Left lung (tissue), 1 donor: ENCODE data around the genes GRK4 and STX18.

DNA sequence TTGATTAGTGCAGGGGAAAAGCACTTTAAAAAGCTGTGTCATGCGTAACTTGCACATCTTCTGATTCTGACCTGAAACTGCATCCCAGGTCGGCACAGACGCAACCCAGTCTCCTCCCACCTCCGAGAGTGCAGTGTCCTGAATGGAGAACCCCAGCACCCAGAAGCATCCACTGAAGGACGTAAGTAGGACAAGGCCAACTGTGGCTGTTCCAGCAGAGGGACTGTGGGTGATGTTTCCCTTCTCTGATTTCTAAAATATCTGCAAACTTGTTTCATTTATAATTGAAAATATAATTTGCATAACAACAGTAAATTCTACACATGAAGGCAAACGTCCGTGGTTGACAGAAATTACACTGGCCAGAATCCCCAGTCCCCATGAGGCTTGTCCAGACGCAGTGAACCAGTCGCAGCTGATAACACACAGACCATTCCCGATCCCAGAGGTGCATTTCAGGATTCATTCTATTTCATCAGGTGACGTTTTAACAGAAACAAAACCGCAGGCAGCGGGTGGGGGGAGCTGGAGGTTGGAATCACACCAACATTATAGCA lies 3.1 kb upstream of the MFSD10 start:
- PRO-cap: bidirectional peak, plus-strand start at position 335 of the sequence, minus-strand start at position 127 of the sequence

DNA sequence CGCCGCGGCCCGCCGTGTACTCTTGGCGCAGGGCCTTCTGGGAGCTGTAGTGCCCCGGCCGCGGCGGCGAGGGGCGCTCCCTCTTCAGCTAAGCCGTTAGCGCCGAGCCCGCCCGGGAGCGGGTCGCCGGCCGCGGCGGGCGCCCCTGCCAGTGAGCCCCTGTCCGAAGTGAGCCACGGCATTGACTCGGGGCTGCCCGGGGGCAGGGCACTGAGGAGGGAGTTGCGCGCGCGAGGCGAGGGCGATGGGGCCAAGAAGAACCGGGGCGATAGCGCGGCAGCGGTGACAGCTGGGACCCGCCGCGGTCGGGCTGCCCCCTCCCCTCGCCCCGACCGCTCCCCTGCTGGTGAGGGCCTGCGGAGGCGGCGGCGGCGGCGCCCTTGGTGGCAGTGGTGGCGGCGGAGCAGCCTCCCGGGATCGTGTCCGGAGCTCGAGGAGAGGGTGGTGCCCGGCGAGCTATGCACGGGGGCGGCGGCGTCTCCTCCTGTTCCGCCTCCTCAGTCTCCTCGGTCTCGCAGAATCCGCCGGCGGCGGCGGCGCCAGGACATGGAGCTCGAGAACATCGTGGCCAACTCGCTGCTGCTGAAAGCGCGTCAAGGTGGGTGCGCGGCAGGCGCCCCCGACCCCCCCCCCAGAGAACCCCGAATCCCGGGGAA lies at the start of gene GRK4:
GRK4 (plus strand) TSS at position 47 of the 656 bp plus-strand sequence.
- PRO-cap: bidirectional peak, plus-strand start at position 47 of the sequence, minus-strand start outside the sequence; bidirectional peak, plus-strand start at position 517 of the sequence, minus-strand start at position 424 of the sequence

DNA sequence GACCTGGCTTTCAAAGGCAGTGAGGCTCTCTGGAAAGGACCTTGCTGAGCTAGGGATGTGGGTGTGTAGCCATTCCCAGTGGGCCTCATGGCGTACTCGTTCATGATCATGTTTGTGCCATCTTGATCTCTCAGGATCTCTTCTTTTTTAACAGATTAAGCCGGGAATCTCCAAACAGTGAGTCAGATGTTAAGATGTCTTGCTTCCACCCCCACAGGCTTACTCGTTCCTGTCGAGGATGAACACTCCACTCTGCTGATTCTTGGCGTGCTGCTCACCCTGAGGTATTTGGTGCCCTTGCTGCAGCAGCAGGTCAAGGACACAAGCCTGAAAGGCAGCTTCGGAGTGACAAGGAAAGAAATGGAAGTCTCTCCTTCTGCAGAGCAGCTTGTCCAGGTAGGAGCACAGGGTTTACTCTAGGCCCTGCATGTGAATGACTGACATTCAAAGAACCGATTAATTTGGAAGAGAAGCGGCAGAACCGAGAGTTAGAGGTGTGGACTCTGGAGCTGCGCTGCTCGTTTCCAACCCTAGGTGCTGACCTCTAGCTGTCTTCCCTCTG lies 41.5 kb downstream of the HTT start:
- PRO-cap: no peak

DNA sequence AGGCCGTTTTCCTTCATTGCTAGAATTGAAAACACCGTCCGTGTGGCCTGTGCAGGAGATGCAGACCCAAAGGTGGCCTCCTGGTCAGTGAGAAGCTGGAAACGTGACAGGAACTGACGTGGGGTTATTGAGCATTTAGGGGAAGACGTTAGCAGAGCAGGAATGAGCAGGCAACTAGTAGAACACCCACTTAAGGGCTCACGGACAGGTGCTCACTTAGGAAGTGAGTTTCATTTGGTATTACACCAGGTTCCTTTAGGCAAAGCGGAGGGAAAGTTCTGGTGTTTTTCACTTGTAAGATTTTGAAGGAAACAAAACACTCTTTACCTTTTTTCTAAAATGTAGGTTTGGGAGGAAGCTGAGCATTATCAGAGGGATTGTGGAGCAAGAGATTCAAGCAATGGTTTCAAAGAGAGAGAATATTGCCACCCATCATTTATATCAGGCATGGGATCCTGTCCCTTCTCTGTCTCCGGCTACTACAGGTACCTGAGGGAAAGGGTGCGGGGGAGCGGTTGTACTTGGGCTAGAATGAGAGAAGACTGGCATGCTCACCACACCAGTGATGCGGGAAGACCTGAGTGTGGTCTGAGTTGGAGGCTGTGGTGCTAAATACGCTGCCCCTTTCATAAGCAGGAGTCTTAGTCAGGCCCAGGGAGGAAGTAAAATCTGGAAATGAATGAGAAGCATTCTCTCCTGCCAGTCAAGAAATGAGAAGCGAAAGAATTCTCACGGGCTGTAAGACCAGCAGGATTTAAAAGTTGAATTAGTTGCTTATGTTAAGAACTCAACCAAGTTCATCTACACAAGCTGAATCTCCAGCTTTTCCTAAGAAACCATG lies 25.1 kb upstream of the MSANTD1 start:
- PRO-cap: no peak

DNA sequence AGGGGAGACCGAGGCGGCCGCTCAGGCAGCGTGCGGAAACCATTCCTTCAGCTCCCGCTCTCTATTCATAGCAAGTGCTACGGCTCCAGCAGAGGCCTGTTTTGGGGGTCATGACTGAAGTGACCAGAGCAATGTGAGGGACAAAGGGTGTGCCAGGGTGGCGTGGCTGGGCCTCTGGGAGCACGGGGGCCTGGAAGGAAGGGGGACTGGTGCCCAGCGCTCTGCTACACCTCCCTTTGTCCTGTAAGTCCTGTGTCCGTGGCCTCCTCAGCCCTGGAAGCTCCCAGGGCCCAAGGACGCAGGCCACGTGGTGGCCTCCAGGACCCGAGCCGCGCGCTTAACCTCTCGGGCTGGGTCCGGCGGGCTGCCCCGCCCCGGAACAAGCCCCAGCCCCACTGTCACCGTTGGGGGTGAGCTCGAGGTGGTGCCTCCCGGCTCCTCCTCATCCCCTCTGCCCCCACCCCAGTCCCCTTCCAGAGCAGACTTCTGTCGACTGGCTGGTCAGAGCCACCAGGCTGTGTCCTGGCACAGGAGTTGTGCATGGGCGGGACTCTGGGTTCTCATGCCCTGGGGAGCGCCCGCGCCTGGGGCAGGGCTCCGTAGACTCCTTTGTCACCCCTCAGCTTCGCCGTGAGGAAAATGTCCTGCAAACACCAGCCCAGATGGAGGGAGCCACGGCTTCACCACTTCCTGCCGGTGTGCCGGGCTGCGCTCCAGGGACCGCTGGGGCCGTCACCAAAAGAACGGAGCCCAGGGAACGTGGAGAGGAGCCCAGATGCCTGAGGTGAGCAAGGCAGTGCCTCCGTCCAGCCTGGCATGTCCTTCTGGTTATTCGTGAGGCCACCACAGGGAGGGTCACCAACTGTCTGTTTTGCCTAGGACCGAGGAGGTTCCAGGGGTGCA lies 7.3 kb upstream of the RGS12 start:
- PRO-cap: no peak

GRCh38 chr4:3299326-3299977 lies 6.6 kb downstream of the RGS12 start:
- PRO-cap: no peak

GRCh38 chr4:3372834-3373338 lies 68.9 kb upstream of the HGFAC start:
- PRO-cap: bidirectional peak, plus-strand start at chr4:3373238, minus-strand start at chr4:3373038

- PRO-cap: no peak
Measured at GRCh38 chr4:3466310-3466924, 3.3 kb downstream of the DOK7 start.

DNA sequence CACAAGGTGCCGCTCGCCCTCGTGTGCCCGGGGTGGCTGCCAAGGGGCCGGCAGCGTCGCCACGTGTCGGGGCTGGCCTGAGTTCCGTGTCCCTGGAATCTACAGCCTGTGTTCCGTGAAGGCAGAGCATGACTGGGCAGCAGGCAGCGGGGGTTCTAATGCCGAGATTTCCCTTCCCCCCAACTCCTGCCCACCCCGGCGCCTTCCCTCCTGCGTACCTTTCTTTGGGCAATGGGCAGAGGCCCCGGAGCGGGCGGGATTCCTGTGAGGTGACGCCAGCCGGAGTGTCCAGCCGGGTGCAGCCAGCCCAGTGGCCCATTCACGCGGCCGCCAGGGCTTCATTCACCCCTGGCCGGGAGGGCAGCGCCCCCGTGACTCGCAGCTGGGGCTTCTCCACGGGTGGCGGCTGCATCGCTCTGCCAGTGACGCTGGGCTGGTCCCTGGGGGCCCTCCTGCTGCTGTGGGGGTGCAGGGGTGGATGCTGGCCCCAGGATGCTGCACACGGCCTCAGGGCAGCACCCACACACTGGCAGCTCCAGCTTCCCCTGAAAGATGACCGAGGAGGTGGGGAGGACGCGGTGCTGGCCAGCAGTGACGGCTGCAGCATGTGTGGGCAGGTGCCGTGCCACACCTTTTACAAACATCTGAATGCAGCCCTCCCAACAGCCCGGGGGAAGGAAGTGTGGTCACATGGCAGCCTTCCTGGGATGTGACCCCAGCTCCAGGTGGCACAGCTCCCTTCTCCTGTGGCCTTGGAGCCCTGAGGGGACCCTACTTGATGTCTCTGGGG lies 21.3 kb downstream of the DOK7 start:
- PRO-cap: no peak

- PRO-cap: no peak
Measured at GRCh38 chr4:3631601-3632369, 99.6 kb upstream of the LRPAP1 start.

DNA sequence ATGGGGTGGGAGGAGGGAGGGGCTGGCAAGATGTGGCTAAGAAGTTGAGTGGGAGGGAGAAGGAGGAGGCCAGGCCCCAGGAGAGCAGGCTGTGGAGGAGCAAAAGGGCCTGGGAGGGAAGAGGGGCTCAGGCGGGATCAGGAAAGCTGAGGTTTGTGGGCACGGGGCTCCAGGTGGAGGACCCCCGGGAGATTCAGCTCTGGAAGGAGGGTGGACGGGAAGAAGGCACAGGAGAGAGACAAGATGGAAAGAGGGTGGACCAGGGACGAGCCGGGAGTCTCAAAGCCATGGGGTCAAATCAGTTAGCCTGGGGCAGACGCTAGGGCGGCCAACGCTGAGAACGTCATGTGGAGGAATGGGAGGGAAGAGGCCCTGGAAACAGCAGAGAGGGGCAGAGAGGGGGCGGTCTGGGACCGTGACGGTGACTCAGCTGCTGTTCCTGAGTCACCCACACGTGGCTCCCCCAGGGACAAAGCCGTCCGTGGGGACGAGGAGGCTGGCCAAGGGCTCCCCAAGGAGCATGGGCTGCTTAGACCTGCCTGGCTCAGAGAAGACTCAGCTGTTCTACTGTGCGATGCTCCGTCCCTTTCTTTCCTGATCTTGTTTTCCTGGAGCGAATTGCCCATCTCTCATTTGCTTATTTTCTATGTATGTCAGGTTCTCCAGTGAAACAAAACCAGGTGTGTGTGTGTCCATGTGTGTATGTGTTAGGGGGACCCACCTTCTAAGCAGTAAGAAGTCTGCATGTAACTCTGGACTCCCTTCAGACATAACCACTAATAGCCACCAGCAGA lies 108.3 kb upstream of the LRPAP1 start:
- PRO-cap: no peak

GRCh38 chr4:3657591-3658274 lies 108.5 kb upstream of the ADRA2C start:
- PRO-cap: no peak

DNA sequence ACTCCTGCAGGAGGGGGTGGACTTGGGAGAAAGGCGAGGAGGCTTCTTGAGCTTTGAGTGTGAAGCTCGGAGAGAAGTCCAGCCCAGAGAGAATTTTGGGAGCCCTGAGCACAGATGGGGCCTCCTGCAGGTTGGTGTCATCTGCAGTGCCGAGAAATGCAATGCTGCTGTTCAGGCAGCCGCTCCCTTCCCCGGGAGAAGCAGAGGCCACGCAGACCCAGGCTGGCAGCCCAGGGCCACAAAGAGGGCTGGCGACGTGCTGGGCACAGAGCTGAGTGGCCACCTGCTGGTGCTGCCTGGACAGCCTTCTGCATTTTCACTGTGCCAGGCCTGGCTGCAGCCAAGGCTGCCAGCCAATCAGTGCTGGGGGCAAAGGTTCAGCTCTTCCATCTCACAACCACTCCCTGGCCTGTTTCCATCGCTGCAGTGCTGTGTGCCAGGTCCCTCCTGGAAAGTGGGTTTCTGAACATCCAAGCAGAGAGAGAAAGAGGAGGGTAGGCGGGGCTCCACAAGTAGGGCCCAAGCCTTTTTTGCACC lies 20.0 kb downstream of the ADRA2C start:
- PRO-cap: no peak

- PRO-cap: unidirectional peak, plus-strand start at chr4:3938969
Measured at GRCh38 chr4:3938916-3939186, 172.7 kb downstream of the ADRA2C start.

DNA sequence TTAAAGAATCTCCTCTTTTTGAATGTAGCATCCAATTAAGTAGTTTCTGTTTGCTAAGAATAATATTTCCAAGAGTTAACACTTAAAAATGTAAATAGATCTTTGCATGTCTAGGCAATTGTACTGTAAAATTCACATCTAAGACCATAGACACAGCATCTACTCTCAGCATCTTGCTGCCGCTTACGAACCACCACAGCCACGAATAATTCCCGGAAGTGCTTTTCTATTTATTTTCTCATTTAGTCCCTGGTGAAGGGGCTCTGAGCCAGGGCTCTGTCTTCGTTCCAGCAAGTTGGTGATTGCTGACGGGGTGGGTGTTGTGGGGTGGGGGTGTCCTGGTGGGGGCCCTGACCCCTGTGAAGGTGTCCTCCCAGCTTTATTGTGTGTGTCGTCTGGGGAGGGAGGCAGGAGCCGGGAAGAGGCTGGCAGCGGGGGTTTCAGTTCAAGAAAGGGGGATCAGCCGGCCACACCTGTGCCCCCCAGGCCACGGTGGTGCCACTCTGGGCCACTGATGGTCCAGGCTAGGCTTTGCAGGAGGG lies 1.6 kb downstream of the NSG1 start:
- PRO-cap: no peak

DNA sequence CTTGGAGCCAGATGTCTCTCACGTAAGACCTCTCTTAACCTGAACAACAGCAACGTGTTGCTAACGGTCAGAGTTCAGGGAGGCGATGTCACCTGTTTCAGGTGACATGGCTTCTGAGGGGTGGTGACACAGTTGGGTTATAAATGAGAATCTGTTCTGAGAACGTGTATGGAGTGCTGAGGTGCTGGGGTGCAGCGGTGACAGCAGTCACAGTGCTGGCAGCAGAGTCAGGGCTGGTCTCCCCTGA lies 2.6 kb downstream of the NSG1 start:
- PRO-cap: unidirectional peak, plus-strand start at position 177 of the sequence

DNA sequence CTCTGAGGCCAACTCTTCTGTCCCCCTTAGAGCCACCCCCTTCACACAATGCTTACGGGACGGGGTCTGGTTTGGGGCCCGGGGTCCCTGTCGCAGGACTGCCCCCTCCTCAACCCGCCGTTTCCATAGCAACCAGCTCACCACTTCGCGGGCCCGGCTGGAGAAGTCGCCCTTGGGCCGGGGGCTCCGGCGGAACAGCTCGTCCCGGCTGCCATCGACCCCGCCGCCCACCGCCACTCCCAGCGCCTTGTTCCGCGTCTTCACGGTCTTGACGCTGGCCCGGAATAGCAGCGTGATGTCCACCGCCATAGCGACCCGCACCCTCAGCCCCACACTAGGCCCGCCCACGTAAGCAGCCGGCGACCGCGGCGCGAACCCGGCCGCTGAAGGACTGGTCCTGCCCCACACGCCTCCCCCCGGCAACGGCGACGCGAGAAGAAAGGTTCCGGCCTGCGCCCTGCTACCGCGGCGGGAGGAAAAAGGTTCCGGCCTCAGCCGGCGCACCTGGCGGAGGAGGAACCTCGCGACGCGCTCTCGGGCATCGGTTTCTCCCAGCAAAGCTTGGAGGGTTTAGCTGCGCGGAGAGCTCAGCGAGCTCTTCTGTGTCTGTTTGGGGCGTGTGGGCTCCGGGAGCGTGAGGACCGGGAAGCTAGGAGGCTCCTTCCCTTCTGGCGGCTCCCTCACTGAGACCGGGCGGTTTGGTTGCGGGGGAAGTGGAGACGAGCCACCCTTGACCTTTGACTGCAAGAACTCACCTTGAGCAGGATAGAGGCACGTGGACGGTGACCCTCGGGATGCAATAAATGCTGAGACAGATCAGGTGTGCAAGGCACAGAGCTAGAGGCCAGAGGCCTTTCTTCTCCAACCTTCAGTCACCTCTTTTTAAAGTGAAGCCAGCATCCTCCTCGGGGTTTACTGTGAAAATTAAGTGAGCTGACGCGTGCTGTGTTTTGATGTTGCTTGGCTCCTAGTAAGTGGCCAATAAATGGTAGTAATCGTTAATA lies at the start of gene STX18:
STX18 (minus strand) TSS at position 393 of the 1,004 bp plus-strand sequence.
- PRO-cap: bidirectional peak, plus-strand start at position 503 of the sequence, minus-strand start at position 325 of the sequence; bidirectional peak, plus-strand start at position 683 of the sequence, minus-strand start at position 685 of the sequence

GRCh38 chr4:4575105-4576060 lies 33.5 kb upstream of the STX18 start:
- PRO-cap: bidirectional peak, plus-strand start at chr4:4575428, minus-strand start at chr4:4575322; bidirectional peak, plus-strand start at chr4:4575490, minus-strand start at chr4:4575592

DNA sequence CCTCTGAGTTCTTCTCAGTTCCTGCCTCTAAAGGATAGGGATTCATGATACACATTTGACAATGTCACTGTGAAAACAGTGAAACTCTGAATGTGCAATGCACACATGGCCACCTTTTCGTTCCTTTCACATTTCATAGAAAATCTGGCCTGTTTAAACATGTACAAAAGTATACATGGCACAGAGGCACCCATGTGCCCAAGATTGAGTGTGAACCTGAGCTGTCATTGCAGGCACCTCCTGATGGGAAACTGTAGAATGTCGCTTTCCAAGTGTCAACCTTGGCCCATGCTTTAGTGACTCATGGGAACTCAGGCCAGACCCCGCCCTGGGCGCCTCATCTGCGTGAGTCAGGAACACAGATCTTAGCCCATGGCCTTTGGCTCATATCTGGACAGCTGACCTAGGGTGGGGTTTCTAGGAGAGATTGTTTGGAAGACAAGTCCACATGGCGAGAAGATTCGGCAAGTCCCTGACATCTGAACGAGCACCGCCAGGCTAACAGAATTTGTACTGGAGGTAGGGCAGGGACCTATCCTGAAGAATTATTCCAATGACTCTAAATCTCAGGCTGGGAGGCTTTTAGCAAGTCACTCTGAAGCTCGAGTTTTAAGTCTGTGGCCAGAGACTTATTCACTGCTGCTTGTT lies 50.0 kb downstream of the CYTL1 start:
- PRO-cap: no peak

GRCh38 chr4:5437133-5437453 lies 271.3 kb downstream of the EVC2 start:
- PRO-cap: no peak